ENCODE measurements around the gene SHISA6.

- RRBS = no CpG with 5 or more reads among the region's 13 CpGs
These were observed 109.2 kb upstream of the RCVRN start for GRCh38 chr17:10014126-10014743.

DNA sequence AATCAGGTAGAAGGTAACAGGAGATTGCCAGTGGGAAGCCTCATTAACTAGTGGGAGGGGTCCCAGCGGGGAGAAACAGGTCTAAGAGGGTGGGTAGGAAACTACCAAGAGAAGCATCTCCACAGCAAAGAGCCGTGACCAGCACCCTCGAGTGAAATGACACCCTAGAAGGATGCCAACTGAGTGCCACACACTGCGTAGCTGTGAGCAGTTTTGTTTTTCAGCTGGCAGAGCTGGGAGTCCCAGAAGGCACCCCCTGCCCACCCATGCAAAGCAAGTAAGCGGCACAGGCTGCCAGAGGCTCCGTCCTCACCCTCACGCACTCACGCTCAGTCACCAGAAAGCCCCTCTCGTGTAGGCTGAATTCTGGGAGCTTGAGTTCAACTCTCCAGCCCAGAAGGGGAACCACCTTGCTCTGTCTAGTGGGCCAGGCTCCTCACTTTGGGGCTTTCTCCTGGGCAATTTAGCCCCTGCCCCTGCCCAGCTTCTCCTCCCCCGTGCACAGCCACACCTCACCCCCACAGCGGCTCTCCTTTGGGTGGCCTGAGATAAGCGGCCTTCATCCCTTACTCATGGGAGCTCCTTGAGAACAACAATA, 146.0 kb downstream of the GAS7 start:
- RRBS = no CpG with 5 or more reads among the region's 12 CpGs

GRCh38 chr17:10077843-10078377, 120.5 kb downstream of the GAS7 start:
- RRBS = no CpG with 5 or more reads among the region's 3 CpGs

DNA sequence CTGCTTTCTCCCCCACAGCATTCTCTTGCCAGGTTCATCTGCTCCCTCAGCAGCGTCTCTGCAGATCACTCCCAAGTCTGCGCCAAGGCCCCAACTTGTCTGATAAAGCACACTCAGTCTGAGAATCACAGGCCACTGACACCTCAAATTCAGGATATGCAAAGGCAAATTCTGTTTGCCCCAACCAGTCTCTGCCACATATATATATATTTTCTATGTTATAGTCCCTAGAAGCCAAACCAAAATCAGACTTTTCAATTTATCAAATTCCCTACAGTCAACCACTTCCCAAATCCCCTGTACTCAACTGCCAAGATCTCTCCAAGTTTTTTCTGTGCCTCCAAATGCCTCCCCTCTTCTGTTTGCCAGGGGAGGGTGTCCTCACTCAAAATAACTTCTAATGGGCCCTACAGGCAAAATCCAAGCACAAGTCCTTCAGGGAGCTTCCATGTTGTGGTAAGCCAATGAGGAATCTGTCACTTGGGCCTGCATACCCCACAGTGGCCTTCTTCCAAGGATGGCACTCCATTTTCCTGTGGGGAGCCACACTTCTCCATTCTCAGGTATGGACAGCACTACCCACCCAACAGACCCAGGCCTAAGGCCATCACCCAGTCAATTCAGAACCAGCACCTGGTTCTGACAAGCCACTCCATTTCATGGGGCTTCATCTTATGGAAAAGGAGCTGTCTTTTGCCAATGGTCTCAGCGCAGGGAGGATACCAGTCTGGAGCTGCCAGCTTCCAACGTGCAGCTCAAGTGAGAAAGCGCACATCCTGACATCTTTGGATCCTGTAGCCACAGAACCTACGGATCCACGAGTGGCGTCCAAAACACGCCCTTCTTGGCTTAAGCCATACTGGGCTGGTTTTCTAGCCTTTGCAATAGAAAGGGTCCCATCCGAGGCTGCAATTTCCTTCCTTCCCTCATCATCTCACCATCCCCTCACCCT, 102.1 kb downstream of the GAS7 start:
- RRBS = no CpG with 5 or more reads among the region's 10 CpGs

DNA sequence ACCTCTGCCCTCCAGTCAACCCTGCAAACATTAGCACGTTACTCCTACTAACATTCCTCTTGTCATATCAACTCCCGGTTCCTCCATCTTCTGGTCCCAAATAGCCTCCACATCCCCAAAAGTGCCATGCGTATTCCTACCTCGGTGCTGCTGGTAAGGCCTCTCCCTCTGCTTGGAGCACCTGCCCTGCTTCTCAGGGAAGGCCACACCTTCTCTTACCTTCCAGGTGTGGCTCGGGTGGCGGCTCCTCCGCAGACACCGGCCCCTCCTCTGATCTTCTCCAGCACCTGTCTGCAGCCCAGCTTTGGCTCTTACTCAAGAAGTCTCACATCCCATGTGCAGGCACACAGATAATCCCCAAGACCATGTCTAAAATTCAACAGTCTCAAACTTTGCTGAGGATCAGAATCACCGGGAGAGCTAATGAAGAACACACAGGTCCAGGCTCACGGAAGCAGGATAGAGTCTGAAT, 92.3 kb downstream of the GAS7 start:
- RRBS = no CpG with 5 or more reads among the region's 10 CpGs

- RRBS = no CpG with 5 or more reads among the region's 12 CpGs
These were observed 83.3 kb downstream of the GAS7 start for GRCh38 chr17:10114894-10115759.

GRCh38 chr17:10135953-10136735, 62.3 kb downstream of the GAS7 start:
- RRBS = no CpG with 5 or more reads among the region's 17 CpGs

DNA sequence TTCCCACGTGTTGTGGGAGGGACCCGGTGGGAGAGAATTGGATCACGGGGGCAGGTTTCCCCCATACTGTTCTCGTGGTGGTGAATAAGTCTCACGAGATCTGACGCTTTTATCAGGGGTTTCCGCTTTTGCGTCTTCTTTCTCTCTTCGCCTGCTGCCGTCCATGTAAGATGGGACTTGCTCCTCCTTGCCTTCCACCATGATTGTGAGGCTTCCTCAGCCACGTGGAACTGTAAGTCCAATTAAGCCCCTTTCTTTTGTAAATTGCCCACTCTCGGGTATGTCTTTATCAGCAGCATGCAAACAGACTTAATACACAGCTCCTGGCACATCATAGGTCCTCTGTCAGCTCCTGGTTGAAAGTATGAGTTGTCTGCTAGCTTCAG, 81.1 kb downstream of the MYH13 start:
- RRBS = no CpG with 5 or more reads among the region's 12 CpGs

GRCh38 chr17:10733542-10734175, 3.8 kb upstream of the TMEM220 start:
- RRBS = no CpG with 5 or more reads among the region's 5 CpGs

DNA sequence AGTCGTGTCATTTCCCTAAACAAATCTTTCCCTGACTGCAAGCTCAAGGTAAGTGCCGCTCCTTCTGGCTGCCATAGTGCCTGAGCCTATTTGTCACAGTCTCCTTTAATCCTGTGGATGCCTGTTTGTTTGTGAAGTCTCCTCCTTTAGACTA, 26.8 kb downstream of the TMEM238L start:
- RRBS = no CpG with 5 or more reads among the region's 2 CpGs

DNA sequence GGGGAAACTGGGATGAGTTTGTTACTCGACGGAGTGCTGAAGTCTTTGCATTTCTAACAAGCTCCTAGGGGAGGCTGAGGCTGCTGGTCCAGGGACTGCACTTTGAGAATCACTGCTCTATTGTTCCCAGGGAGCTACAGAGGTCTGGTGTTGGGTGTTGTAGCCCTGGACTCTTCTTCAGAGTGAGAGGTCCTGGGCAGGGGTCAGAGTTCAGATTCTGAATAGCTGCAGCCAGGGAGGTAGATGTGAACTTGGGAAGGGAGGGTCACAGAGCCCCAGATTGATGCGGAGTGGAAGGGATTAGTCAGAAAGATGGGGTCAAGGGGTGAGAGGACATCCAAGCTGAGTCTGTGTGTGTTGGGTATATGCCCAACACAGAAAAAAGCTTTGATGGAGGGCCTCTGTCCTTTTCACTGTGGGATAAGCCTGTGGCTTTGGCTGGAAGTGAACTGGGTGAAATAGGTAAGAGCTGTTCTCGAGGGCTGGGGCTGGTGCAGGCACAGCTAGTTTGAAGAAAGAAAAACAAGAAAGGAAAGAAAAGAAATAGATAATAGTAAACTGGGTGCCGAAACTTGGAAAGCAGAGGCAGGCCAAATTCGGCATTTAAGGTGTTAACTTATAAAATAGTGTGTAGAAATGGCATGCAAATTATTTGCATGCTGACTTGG, 14.0 kb downstream of the TMEM238L start:
- RRBS = no CpG with 5 or more reads among the region's 6 CpGs

DNA sequence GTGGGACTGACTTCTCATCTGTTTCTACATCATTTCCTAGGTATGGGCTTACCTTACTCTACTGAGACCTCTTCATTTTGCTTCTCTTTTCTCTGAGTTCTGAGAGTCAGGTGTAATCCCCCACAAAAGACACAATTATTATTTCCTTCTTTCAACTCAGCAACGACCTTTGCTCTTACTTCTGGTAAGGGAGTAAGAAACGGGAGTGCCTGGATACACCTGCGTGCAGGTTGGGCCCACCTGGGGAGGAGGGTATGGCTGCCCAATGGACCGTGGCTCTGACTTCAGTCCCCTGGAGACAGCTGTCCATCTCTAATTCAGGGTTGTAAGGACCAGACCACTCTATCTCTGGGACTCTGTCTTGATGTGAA, 1.4 kb downstream of the TMEM238L start:
- RRBS = no CpG with 5 or more reads among the region's 4 CpGs

DNA sequence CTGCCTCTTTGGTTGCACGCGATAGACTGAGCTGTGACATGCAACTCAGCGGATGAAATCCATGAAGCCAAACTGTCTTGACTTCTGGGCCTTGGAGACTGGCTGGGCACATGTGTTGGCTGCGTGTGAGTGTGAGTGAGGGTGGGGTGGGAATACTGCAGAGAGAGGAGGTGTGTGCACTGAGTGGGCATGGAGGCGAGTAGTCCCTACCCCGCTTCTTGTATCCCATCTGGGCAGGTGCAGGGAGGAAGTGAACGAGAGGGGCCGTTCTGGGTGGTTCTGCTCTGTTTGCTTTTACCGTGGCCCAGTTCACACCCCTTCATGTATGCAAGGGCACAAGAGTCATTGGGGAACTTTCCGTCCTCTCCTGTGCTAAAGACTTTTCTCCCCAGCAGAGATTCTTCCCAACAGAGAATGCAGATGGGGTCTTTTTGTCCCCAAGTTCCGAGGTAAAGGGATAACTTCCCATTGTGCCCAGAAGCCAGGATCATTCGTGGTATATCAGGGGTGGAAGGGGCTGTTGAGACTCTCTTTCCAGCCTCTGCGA, 970 bp downstream of the TMEM238L start:
- RRBS = no CpG with 5 or more reads among the region's 13 CpGs

DNA sequence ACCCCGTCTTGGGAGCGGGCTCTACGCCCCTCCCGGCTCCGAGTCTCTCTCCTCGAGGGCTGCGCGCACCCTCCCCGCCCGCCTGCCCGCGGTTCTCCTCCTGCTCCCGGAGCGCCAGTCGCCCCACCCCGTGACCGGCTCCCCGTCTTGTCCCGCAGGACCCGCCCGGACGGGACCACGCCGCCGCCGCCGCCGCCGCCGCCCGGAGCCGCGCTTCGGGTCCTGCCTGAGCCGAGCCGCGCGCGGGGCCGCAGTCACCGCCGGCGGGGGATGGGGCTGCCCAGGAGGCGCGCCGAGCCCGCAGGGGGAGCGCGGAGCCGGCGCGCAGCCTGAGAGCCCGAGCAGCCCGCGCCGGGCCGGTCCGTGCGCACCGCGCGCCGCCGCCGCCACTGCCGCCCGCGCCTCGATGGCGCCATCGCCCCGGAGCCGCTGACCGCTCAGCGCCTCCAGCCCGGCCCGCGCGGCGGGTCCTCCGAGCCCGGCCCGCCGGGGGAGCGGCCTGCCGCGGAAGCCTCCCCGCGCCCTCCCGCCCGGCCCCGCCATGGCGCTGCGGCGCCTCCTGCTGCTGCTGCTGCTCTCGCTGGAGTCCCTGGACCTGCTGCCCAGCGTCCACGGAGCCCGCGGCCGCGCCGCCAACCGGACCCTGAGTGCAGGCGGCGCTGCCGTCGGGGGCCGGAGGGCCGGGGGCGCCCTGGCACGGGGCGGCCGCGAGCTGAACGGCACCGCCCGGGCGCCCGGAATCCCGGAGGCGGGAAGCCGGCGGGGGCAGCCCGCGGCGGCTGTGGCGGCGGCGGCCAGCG, at the start of gene SHISA6:
Gene SHISA6, plus strand, starts transcription at position 332 of the 800 bp plus-strand sequence.
- RRBS = 4% methylated on average over 93 of the region's 131 CpGs

DNA sequence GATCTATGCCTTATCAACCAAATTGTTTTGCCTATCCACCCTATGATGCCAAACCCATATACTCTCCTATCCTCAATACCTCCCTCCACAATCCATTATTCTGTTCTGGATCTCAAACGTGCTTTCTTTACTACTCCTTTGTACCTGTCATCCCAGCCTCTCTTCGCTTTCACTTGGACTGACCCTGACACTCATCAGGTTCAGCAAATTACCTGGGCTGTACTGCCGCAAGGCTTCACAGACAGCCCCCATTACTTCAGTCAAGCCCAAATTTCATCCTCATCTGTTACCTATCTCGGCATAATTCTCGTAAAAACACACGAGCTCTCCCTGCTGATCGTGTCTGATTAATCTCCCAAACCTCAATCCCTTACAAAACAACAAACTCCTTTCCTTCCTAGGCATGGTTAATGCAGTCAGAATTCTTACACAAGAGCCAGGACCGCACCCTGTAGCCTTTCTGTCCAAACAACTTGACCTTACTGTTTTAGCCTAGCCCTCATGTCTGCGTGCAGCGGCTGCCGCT, 22.2 kb downstream of the ZNF18 start:
- RRBS = no CpG with 5 or more reads among the region's 11 CpGs

- RRBS = no CpG with 5 or more reads among the region's 6 CpGs
These were observed 54.1 kb downstream of the MAP2K4 start for GRCh38 chr17:12074636-12075227.

- RRBS = 1% methylated on average over 23 of the region's 34 CpGs
These were observed 453 bp downstream of the HS3ST3A1 start for GRCh38 chr17:13601325-13601626.

DNA sequence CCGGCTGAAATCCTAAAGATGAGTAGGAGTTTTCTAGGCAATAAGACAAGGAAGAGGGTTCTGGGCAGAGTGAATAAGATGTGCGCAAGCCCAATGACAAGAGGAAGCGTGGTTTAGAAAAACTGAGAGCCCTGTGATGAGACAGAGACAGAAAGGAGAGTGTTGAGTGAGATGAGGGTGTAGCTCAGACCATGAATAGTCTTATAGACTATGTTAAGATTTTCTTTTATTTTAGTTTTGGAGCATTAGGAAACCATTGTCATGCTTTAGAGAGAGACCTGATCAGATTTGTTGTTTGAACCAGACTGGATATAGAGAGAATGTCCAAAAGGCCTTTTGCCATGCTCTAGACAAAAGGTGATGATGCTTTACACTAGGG, 50.3 kb downstream of the COX10 start:
- RRBS = no CpG with 5 or more reads among the region's 3 CpGs

DNA sequence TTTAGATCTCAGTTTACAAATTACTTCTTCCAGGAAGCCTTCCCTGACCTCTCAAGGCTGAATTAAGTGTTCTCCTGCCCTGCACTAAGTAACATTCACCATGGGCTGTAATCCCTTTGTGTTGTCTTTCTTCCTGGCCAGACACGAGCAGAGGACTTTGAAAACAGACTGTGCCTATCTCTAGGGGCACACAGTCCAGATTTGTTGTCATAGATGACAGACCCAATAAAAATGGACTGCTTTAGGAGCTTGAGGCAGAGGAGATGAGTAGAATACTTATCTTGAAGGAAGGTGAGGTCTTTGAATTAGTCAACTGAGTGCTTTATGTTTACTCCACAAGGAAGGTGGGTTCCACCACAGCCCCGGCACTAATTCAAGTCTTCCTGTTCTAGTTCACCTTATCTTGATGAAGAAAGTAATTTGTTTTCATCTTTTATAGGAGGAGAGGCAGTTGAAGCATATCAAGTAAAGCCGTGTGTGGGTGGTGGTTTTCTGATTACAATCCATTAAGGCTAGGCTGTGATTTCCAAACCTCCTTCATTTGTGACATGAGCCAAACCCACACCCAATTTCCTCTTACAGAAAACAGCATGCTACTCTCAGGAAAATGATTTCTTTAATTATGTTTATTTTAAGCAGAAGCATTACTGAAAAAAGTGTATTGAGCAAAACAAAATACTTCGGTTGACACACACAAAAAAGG, 35.6 kb downstream of the CDRT15 start:
- RRBS = no CpG with 5 or more reads among the region's 4 CpGs

DNA sequence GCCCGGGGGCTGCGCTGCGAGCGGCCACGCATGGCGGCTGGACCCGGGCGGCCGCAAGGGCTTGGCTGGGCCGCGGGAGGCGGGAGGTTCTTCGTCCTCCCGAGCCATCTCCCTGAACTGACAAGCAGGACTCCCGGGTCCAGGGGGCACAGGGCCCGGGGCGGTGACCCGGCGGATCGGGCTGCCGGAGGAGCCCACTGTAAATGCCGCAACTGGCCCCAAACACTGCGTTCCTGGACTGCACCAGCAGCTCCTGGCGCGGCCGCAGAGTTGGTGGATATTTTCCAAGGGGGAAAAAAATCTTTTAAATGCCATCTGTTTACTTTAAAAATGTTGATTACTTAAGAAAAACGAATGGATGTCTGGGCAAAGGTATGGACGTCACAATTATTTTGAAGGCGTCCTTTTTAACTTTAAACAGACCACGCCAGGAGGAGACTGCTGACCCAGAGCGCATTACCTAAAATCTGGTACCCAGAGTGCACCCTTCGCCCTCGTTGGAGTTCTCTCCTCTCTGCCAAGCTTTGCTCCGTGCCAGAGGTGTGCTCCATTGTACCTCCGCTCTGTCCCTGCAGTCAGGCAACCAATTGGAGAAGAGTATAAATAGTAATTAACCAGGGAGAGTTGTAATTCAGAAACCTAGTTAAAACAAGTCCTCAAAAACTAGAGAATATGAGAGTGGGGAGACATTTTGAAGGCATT, 3.4 kb downstream of the HS3ST3B1 start:
- RRBS = 3% methylated on average over 13 of the region's 35 CpGs

Data from non-pigmented ciliary epithelial cell (primary cell).